Skeletal muscle tissue (tissue), 7 donors: Measurements from ENCODE around the gene COL10A1.

- PRO-cap, 3 experiments, result peak in 3 of 3 experiments; most common plus-strand start chr6:111604384 (in 3); most common minus-strand start chr6:111604481 (in 2)
- RAMPAGE, long total RNA, result no peak
- RRBS, 2 experiments, result no CpG with 5 or more reads among the region's 9 CpGs
These were observed 1.5 kb downstream of the TRAF3IP2 start for GRCh38 chr6:111603959-111604760.

DNA sequence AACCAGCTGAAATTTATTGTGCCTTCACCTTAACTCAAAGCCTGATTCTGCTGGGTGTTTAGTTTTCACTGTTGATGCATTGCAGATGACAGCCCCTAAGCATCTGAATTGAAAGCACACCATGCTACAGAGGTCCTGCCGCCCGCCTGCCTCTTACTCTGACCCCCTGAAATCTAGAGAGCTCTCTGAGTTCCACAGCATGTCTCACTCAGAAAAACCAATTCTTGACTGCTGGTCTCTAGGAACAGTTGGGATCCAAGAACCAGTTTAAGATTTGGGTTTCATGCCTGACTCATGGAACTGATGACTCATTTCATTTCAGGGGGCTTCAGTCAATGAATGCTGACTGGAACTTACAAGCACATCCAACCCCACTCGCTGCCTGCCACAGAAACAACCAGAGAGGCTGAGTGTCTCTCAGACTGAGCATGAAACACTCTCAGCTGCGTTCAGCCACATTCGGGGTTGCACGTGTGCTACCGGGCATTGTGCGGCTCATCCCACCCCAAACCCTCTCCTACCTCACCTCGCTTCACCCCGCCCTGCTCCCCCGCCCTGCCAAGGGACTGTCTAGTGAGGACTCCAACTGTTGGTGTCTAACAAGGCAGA lies 19.9 kb upstream of the TRAF3IP2 start:
- PRO-cap, 3 experiments, result peak in 2 of 3 experiments; most common plus-strand start position 400 of the sequence (in 2); most common minus-strand start position 216 of the sequence (in 1)
- RAMPAGE, long total RNA, result no peak
- RRBS, 2 experiments, result no CpG with 5 or more reads among the region's 11 CpGs

DNA sequence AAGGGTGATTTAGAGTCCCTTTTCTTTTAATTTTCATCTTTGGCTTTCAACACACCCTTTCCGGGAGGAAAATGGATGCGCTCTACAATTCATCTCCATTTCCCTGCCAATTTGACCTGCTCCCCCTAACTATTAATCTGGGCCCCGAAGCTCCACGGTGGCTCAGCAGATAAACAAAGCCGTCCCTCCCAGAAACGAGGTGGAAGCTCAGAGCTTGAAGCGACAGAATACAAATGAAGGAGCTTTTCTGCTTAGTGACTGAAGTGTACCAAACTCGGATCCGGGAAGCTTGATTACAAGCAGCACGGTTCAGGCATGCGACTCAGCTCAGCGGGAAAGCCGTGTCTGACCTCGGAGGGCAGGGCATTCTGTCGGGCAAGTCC lies 80.4 kb upstream of the TRAF3IP2 start:
- PRO-cap, 3 experiments, result no peak in any of the 3 experiments
- RAMPAGE, long total RNA, result no peak
- RRBS, 2 experiments, result no CpG with 5 or more reads among the region's 15 CpGs

- PRO-cap, 3 experiments, result no peak in any of the 3 experiments
- RAMPAGE, long total RNA, result no peak
- RRBS, 2 experiments, result no CpG with 5 or more reads among the region's 3 CpGs
These were observed 122.7 kb downstream of the FYN start for GRCh38 chr6:111750476-111751102.

GRCh38 chr6:111762298-111762744 lies 110.9 kb downstream of the FYN start:
- PRO-cap, 3 experiments, result no peak in any of the 3 experiments
- RAMPAGE, long total RNA, result no peak
- RRBS, 2 experiments, result no CpG with 5 or more reads among the region's 1 CpG

GRCh38 chr6:111869929-111870577 lies 3.2 kb downstream of the FYN start:
- PRO-cap, 3 experiments, result no peak in any of the 3 experiments
- RAMPAGE, long total RNA, result no peak
- RRBS, 2 experiments, result no CpG with 5 or more reads among the region's 7 CpGs

DNA sequence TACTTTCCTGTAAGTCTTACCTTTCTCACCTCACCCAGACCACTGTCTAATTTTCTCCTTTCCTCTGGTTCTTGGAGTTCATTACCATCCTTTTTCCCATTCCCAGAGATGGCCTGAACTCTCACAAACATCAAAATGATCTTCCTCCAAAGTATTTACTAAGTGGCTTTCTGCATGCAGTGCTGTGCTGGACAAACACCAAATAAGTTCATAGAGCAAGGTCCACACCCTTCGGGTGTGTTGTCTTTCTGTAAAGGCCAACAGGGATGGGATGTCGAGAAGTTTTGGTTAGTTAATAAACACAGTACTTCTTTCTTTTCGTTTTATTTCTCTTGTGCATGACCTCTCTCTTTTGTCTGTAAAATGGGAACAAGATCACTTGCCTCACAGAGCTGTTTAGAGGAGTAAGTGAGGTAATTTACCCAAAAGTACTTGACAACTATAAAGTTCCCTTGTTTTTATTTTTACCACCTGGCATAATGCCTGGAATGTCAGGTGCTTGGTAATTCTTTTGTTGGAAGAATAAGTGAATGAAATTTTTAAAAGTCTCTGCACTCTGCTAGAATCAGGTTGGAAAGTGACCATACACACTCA lies 22.9 kb upstream of the CCN6 start:
- PRO-cap, 3 experiments, result no peak in any of the 3 experiments
- RAMPAGE, long total RNA, result no peak
- RRBS, 2 experiments, result no CpG with 5 or more reads among the region's 3 CpGs

DNA sequence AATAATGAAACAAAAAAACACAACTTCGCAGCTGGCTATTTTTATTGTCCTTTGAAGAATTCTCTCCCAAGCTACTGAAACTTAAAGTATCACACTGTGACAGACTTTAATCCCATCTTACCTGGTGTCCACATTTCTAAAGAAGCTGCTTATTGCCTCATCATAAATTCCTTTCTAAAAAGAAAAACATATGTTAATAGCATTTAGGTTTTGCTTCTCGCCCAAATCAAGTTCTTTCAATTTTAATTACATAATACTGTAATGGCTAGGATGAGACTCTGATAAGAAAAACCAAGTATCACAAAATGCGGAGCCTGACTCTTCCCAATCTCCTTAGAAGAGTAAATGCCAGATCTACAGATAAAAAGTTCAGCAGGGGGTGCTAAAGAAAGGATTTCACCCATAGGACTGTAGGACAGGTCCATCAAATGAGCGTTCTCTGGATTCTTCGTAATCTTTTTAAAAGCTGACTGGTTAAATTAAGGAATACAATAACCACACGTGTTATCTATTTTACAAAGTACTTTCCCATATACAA lies 778 bp downstream of the TUBE1 start:
- PRO-cap, 3 experiments, result no peak in any of the 3 experiments
- RAMPAGE, long total RNA, result no peak
- RRBS, 2 experiments, result no CpG with 5 or more reads among the region's 6 CpGs

- PRO-cap, 3 experiments, result no peak in any of the 3 experiments
- RAMPAGE, long total RNA, result no peak
- RRBS, 2 experiments, result no CpG with 5 or more reads among the region's 2 CpGs
These were observed 44.1 kb downstream of the FAM229B start for GRCh38 chr6:112131414-112131988.

DNA sequence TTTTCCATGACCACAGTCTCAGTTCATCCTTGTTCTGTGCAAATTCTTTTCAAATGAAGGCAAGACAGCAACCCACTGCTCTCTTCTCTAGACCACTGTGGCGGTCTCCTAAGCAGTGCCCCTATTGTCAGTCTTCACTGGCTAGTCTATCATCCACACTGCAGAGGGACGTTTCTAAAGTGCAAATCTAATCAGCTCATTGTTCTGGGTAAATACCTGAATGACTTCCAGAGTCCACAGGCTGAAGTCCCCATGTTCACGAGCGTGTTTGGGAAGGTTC lies 73.3 kb downstream of the LAMA4 start:
- PRO-cap, 3 experiments, result no peak in any of the 3 experiments
- RAMPAGE, long total RNA, result no peak
- RRBS, 2 experiments, result no CpG with 5 or more reads among the region's 4 CpGs

GRCh38 chr6:112258670-112259373 lies 4.5 kb upstream of the LAMA4 start:
- PRO-cap, 3 experiments, result no peak in any of the 3 experiments
- RAMPAGE, long total RNA, result no peak
- RRBS, 2 experiments, result no CpG with 5 or more reads among the region's 11 CpGs

DNA sequence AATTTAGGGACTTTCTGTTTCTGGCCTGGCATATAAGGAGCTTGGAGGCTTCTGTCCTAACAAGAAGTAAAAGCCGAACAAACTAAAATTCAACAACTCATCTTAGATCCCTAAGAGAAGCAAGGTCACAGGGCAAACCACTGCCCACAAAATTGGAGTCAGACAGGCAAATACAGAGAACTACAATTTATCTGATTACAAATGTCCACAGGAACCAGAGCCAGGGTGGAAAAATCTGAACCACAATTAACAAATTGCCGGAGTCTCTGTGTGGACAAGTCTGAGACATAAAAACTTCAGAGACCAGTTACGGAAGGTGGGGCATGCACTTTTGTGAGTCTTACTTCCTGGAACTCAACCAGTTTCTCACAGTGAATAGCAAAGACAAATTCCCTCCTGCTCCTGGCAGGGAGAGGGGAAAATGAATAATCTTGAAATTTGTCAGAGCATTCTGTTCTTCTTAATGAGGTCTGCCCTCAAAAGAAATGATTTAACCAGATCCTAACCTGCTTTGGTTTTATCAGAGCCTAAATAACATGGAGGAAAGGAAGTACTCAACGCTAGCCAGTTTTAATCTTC lies 671.6 kb downstream of the RFPL4B start:
- PRO-cap, 3 experiments, result no peak in any of the 3 experiments
- RAMPAGE, long total RNA, result no peak
- RRBS, 2 experiments, result no CpG with 5 or more reads among the region's 4 CpGs

DNA sequence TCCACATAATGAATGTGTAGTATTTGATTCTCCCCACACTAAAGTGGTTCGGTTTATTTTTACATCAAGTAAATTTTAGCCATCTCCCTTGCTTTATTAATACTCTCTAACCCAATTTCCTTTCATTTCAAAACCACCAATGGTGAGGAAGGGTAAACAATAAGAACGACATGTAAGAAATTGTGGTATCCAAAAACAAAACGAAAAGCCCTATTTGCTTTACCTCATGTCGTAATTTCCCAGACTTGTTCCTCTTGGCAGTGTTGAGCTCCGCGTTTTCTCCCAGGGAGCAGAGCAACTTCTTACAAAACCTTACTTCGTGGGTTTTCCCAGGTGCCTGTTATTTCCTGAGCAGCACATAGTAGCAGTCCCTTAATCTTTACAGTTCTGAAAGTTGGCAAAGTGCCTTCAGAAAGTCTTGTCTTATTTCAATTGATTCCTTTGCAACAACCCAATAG lies 207.9 kb upstream of the MARCKS start:
- PRO-cap, 3 experiments, result no peak in any of the 3 experiments
- RAMPAGE, long total RNA, result no peak
- RRBS, 2 experiments, result no CpG with 5 or more reads among the region's 7 CpGs

DNA sequence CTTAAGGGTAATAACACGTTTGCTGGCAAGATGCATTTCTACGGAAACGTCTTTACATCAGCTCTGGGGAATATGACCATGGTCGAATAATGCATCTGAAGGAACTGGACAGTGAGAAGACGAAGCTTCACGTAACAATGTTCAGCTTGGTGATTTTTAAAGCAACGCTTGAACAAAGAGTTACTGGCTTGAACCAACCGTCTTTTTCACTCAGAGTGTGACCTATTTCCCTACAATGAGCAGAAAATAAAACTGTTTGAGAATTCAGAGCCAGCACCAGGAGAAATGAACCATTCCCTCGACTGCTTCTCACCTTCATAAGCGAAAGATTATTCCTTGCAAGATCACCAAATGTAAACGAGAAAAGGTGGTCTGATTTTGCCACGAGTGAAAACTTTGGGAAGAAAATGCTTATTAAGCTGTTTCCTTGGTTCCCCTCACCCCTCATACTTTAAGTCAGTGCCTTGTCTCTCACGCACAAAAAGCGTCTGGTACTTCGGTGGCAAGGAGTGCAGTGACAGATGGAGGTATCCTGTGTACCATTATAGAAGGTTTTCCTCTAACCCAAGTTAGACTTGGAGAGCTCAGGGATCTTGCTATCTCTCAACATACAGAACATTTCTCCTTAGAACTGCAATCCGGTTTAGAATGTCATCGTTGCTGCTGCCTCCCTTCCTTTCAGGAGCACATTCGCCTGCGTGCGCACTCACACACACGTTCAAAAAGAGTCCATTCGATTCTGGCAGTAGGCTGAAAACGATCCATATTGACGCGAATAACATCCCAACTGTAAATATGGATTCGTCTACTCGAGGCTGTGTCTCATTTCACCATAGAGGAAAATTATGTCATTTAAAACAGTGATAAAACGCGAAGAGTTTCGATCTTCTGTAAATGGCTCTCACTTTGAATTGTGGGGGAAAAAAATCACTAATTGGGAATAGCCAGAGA lies 1.2 kb upstream of the MARCKS start:
- PRO-cap, 3 experiments, result peak in 3 of 3 experiments; most common plus-strand start position 480 of the sequence (in 3)
- RAMPAGE, long total RNA, result no peak
- RRBS, 2 experiments, result no CpG with 5 or more reads among the region's 30 CpGs

DNA sequence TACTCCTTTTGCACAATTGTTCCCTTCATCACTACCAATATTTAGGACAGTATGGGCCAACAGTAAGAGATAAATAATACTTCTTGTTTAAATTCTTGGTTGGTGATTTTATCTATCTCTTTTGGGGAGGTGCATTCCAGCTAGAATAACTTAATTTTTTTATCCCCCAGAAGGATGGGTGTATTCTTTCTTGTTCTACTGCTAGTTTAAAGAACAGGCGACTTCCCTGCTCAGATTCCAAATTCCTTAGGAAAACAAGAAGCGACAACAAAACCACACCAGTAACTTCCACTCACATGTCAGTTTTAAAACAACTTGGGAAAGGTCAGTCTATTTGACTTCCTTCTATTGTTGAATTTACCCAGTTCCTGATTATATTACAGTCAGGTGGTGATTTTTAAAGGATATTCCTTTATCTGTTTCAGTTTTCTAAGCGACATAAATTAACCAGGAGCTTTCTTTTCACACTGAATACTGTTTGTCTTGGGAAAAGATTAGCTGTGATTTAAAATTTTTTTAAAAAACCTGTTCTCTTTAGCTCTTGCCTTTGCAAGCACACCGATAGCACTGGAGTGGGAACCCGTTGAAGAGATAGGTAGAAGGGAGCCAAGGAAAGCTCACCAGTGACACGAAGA lies 22.0 kb downstream of the MARCKS start:
- PRO-cap, 3 experiments, result no peak in any of the 3 experiments
- RAMPAGE, long total RNA, result no peak
- RRBS, 2 experiments, result no CpG with 5 or more reads among the region's 6 CpGs

DNA sequence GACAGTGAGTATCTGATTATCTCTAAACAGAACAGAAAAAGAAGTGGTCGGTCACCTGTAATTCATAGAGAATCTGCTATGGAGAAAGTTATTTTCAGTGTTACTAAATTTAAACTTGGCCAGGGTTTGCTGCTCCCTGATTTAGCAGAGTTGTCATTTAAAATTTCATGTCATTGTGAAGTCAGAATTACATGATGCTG lies 114.2 kb downstream of the HS3ST5 start:
- PRO-cap, 3 experiments, result peak in 1 of 3 experiments; most common minus-strand start position 75 of the sequence (in 1)
- RAMPAGE, long total RNA, result no peak
- RRBS, 2 experiments, result no CpG with 5 or more reads among the region's 1 CpG

DNA sequence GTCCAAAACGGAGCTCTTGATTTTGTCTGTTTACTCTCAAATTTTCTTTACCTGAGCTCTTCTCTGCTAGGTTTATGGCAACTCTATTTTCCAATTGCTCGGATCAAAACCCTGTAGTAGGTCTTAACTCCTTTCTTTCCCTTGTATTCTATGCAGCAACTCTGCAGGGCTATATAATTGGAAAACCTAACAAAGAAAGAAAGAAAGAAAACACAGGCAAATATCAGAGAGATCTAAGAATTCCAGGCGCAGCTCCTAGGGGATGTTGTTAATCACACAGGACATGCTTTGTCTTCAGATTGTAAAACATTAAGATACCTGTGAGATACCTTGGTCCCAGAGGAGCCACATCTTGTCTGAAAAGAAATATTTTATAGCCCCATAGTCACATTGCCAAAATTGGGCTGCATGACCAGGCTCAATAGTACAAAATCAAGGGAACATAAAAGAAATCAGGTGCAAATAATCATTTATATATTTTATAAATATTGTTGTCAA lies 747.8 kb upstream of the HS3ST5 start:
- PRO-cap, 3 experiments, result no peak in any of the 3 experiments
- RAMPAGE, long total RNA, result no peak
- RRBS, 2 experiments, result no CpG with 5 or more reads among the region's 3 CpGs

DNA sequence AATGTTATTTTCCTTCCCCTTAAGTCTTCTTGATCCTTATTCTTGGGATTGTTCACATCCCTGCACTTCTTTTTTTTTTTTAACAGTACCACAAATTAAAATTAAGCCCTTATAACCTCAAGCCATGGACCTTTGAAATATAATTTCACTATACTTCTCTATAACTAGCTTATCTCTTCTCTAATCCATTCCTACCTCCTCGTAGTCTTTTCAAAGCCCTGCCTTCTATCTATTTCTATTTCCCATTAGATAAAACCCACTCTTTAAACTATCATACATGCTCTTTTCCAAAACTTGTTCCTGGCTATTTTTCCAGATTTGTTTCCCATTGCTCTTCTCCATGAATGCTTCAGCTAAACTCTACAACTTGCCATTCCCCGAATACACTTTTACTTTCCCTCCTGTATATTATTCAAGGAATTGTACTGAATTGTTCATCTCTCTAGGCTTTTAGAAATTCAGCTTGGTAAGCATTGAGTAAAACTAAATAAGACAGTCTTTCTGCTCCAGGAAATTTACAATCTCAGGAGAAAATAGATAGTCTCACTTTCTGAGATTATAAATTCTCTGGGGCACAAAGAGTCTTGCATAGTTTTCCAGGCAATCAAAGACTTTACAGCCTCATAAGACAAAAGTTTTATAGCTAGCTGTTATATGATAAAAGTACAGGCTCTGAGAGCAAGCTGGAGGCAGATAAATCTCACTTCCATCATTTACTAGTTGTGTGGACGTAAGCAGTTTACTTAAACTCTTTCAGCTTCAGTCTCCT lies 11.6 kb downstream of the FRK start:
- PRO-cap, 3 experiments, result no peak in any of the 3 experiments
- RAMPAGE, long total RNA, result no peak
- RRBS, 2 experiments, result no CpG with 5 or more reads among the region's 3 CpGs

DNA sequence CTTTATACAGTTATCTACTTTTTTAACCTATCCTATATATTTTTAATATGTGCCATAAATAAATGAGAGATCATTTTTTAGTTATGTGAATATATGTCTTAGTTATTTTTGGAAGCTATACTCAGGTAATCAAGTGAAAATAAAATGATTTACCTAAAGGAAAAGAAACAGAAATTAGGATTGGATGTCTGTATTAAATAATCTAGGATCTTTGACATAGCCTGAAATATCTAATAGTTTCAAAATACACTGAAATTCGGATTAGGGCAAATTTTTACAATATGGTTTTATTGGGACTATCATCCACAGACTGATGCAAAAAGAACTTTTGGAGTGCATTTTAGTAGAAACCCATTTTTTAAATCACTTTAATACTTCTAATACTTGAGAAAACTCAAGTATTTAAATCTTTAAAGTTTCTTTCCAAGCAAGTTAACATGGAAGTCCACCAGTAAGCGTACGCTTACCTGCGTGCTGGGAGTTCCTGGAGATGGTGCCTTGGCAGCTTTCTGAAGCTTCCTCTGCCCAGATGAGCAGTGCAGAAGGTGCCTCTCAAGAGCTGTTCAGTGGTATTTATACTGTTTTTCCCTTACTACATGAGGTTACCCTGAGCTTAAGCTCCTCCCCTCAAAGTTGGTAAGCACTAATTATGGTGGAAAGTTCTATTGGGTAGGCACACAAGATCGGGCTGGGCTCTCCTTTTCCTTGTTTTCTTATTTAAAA lies at the start of gene COL10A1:
Gene COL10A1, minus strand, starts transcription at position 547 of the 723 bp plus-strand sequence.
- PRO-cap, 3 experiments, result no peak in any of the 3 experiments
- RAMPAGE, long total RNA, result no peak
- RRBS, 2 experiments, result no CpG with 5 or more reads among the region's 5 CpGs

- PRO-cap, 3 experiments, result no peak in any of the 3 experiments
- RAMPAGE, long total RNA, result no peak
- RRBS, 2 experiments, result no CpG with 5 or more reads among the region's 2 CpGs
These were observed 32.8 kb downstream of the TSPYL4 start for GRCh38 chr6:116221006-116221450.